AG09319 (cell line): ENCODE measurements around the genes FBXO24, TFR2, GIGYF1, MOGAT3 and CUX1.

DNA sequence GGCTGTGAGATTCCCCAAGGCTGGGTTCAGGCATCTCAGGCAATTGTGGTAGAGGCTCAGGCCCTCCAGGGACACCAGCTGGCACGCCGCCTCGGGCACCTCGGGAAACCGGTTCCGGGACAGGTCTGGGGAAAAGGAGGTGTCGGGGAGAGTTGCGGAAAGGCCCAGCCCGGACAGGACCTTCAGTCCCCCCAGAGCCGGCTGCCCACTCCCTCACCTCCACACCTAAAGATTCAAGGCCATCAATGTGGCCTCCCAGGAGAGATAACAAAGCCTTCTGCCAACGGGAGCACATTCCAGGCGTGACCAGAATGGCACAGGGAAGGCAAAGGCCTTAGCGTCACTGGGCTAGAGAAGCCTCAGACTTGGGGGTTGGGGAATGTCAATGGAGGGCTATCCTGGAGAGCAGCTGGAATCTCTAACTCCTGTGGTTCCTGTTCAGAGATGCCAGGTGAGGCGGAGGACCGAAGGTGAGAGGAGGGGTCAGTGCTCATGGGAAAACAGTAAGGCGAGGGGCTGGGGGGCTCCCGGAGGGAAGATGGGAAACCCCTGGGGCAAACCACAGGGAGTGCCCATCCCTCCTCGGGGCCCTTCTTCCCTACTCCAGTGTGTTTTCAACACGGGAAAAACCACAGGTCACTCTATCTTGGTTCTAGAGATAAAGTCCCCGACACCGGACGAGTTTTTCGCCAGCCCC lies 3.4 kb downstream of the LRCH4 start:
- RRBS, result 91% methylated on average over 4 of the region's 23 CpGs

- RRBS, result 3% methylated on average over 2 of the region's 23 CpGs
Measured at GRCh38 chr7:100586247-100586574, at the start of gene FBXO24. Gene FBXO24, plus strand, starts transcription at chr7:100586328.

DNA sequence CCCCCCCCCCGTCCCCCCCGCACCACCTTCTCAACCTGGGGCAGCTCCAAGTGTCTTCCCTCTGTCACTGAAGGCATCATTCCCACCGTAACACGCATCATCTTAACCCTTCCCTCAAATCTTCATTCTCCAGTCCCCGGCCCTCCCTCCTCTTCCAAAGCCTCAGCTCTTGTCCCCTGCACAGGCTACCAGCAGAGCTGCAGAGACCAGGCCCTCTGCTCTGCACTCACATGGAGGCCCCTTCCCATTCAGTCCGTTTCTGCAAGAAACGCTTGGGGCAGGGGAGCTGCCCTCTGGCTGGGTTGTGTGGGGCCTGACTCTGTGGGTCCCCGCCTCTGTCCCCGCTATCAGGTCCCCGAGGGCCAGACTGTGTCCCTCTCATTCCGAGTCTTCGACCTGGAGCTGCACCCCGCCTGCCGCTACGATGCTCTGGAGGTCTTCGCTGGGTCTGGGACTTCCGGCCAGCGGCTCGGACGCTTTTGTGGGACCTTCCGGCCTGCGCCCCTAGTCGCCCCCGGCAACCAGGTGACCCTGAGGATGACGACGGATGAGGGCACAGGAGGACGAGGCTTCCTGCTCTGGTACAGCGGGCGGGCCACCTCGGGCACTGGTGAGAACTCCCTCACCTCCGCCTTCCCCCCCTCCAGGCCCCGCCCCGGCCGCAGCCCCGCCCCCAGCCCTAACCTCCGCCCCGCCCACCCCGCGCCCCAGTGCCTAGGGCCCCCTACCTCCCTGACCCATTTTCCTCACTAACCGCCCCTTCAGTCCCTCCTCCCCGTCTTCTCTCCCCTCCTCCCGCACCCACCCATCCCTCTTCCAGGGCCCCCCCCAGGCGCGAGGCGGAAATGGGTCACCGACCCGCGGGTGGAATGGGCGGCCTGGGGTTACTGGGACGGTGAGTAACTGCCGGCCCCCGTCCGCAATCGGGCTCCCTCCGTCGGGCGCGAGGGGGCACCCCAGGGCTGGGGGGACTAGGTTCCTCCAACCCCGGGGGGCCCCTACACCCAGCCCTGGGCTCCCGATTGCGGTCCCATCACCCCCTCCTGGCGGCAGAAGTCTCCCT lies 1.8 kb downstream of the PCOLCE start:
- RRBS, result 2% methylated on average over 7 of the region's 62 CpGs

- RRBS, result 3% methylated on average over 2 of the region's 42 CpGs
Measured at GRCh38 chr7:100612679-100613819, 709 bp downstream of the MOSPD3 start.

DNA sequence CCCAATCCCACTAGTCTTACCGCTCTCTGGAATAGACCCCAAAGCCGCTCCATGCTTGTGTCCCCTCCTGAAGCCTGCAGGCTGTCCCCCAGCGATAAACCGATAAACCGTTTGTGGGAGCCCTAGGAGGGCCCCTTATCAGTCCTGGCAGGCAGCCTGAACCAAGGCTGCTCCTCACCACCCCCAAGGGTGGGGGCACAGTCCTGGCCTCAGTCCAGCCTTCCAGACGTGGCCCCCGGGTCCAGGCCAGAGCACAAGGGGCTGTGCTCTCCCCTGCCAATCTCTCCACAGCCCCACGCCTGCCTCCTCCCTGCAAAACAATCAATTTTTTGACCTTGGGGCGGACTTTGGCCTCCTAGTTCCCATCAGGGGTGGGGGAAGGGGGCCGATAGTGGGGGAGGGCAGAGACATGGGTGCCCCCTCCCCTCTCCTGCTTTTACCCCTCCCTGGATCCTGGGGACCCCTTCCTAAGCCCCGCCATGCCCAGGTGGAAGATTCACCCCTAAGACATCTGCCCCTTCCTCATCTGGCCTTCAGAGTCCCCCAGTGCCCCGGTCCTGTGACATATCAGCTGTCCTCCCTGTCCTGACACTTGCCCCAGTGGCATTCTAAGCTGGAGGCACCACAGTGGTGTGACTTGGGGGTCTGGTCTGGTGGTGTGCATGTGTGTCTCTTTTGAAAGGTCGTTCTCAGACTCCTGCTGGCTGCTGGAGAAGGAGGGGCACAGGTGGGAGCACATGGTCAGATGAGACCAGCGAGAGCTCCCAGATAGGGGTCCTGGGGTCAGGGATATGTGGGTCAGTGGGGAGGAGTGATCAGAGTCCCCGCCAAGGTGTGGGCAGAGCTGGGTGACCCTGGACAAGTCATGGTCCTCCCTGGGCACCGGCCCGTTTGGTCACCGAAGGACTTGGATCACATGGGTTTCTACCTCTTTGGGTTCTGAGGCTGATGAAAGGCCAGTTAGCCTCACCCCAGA lies at the start of gene TFR2:
Gene TFR2, minus strand, starts transcription at position 96 of the 976 bp plus-strand sequence.
- RRBS, result no CpG with 5 or more reads among the region's 18 CpGs

GRCh38 chr7:100677681-100678066 lies 4.1 kb downstream of the GNB2 start:
- RRBS, result no CpG with 5 or more reads among the region's 11 CpGs

- RRBS, result 1% methylated on average over 87 of the region's 171 CpGs
Measured at GRCh38 chr7:100693598-100694741, at the start of gene GIGYF1. Gene GIGYF1, minus strand, starts transcription at chr7:100694250.

DNA sequence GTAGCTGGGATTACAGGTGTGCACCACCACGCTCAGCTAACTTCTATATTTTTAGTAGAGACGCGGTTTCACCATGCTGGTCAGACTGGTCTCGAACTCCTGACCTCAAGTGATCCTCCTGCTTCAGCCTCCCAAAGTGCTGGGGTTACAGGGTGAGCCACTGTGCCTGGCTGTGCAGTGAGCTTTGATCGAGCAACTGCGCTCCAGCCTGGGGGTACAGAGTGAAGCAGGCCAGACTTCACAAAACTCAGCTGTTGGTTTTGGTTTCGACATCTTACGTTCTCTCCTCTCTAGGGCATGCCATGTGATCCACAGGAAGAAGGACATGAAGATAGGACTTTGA lies 10.9 kb downstream of the EPHB4 start:
- RRBS, result no CpG with 5 or more reads among the region's 8 CpGs

DNA sequence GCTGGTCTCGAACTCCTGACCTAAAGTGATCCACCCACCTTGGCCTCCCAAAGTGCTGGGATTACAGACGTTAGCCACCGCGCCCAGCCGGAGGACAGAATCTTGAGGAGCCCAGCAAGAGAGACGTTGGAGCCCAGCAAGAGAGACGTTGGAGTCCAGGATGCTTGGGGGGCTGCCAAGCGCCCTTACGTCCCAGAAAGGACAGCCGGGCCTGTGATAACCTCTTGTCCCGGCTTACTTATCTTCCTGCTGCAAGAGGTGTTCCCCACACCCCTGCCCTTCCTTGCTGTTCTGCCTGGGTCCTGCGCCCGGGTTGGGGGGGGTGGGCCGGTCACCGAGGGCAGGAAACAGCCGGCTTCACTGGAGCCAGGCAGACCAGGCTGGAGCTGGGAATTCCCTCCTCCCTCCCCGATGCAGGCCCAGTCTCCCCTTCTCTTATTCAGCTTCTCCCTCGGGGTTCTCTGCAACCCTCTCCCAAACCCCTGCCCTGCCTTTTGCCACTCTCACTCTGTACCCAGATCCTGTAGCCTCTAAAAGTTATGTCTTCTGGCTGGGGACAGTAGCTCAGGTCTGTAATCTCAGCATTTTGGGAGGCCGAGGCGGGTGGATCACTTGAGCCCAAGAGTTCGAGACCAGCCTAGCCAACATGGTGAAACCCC lies 2.0 kb upstream of the EPHB4 start:
- RRBS, result 64% methylated on average over 3 of the region's 21 CpGs

DNA sequence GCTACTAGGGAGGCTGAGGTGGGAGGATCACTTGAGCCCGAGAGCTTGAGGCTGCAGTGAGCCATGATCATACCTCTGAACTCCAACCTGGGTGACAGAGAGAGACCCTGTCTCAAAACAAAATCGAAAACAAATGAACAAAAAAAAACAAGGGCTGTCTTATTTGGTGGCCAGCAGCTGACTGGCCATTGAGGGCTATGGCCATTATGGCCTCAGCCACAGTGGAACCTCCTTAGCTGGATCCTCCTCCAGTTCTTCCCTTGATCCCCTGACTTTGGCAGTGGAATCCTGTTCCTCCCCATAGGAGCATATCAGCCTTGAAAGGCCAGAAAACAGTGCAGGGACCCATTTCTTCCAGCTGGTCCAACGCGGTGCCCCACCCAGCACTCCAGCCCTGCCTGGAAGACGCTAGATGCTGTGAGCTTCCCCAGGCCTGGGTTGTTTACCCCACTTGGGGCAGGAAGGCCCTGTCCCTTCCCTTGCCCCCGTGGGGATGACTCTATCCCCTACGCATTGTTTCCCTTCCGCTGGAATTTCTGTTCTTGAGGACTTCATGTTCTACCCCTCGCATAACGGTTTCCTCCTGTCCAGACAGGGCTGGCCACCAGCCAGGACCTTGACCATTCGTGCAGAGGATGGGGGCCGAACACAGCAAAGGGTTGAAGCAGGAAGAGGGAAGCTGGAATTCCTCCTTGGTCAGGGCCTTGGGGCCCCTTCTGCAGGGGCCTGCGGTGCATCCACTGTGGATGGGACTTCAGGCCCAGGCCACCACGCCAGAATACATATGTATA lies 14.8 kb upstream of the SERPINE1 start:
- RRBS, result no CpG with 5 or more reads among the region's 14 CpGs

GRCh38 chr7:101200786-101201347 lies at the start of gene MOGAT3:
Gene MOGAT3, minus strand, starts transcription at chr7:101201036.
- RRBS, result no CpG with 5 or more reads among the region's 9 CpGs

DNA sequence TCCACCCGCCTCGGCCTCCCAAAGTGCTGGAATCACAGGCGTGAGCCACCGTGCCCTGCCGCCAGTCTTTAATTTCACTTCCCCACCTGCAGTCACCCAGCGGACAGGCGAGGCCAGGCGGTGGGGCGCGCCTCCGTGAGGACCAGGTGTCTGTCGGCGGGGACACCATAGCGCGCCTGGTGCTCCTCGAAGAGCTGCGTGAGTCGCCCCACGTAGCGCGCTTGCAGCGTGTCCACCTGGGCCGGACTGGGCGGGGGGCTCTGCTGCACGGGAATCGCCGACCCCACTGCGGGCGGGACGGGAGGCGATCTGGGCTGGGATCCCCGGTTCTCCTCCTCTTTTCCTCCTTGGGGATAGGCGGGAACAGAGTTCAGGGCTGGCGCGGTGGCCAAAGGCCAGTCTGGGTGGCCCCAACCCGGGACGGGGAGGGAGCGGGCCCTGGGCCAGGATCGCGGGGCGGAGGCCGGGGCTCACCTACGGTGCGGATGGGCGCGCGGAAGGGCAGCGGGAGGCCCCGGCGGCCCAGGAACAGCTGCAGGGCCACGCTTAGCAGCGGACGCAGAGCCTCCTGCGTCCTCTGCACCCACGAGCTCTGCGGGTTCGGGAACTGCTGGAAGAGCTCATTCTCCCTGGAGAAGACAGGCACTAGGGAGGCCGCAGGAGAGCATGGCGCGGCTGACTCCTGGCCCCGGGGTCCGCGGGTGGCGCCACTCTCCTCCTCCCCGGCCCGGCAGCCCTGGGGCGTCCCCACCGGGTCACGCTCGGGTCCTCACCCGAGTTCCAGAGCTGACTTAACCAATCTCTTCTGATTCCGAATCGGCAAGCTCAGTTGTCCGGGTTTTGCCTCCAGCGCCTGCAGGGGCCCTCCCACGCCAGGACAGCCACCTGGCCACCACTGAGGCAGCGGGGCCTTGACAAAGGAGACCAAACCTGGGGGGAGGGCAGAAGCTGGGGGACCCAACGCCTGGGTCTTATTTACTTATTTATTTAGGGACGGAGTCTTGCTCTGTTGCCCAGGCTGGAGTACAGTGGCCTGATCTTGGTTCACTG lies 1.2 kb upstream of the MOGAT3 start:
- RRBS, result 13% methylated on average over 31 of the region's 79 CpGs

GRCh38 chr7:101234672-101235507 lies 2.7 kb downstream of the CLDN15 start:
- RRBS, result no CpG with 5 or more reads among the region's 16 CpGs

- RRBS, result no CpG with 5 or more reads among the region's 20 CpGs
Measured at GRCh38 chr7:101236883-101237531, 595 bp downstream of the CLDN15 start.

DNA sequence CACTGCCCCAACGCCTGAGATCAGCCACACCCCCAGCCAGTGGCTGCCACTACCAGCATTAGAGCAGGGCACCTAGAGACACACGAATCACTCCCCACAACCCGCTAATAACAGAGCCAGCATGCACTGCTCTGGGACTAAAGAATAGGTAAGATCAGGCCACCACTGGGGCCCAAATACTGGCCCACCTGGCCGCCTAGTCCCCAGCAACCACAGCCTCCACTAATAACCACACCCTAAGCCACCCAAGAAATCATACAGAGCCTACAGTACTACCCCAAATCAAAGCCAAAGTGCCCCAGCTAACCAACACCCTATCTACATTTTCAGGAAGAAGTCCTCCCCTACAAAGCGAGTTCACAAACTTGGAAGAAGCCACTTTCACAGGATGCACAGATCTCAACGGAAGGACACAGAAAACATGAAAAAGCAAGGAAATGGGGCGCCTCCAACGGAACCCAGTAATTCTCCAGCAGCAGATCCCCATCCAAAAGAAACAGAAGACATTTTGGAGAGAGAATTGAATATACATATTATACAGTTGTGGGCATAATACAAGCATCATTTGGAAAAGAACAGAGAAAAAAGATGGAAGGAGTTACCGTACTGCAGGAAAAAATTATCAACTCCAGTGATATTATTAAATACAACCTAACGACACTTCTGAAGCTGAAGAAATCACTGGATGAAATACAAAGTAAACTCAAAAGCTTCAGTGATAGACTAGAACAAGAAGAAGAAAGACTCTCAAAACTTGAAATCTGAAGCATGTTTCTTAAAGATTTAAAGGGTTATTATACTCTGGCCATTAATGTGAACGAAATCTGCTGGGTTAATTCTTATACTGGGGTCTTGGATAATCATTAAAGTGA lies 17.7 kb downstream of the IFT22 start:
- RRBS, result no CpG with 5 or more reads among the region's 11 CpGs

GRCh38 chr7:101575044-101575600 lies 54.0 kb downstream of the MYL10 start:
- RRBS, result no CpG with 5 or more reads among the region's 4 CpGs

GRCh38 chr7:101691824-101692310 lies 62.8 kb upstream of the MYL10 start:
- RRBS, result no CpG with 5 or more reads among the region's 10 CpGs

DNA sequence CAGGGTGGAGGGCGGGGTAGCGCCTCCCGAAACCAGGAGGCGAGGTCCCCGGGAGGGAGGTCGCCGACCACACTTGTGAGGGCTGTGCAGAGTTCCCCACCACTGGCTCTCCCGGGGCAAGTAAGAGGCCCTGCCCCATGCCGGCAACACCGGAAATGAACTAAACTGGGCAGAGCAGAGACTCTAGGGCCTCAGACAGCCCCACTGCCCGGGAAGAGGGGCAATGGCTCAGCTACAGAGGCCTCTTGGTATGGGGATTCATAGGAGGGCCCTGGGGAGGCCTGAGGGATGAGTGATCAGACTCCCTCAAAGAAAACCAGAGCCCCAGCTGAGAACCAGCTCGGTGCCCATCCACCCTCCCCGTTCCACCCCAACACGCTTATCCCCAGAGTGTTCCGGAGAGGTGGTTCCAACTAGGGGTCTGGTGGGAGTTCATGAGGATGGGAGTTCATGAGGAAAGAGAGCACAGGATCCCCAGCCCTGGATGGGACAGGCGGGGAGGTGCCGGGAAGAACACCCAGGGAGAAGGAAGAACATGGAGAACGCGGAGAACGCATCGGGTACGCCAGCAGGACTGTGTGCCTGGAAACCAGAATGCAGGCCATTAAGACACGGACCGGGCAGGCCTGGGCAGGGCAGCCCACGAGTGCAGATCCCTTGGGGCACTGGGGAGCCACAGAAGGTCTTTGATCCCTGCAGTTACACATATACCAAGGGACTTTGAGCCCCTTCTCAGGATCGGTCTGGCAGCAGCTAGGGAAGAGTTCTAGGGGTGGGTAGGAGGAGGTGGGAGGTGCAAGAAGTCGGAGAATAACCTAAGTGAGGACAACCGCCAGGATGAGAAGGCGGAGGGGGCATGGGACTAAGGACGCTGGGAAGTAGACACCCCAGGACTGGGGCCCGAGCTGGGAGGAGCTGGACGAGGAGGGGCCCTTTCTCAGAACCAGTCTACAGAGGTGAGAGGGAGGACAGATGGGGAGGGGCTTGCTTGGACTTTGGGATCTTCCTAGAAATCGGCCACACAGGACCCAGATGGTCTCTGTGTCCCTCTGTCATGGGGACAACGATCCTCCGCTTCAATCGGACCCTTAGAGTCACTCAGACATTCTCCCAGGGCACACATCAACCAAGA lies 89.7 kb upstream of the MYL10 start:
- RRBS, result 82% methylated on average over 6 of the region's 36 CpGs

DNA sequence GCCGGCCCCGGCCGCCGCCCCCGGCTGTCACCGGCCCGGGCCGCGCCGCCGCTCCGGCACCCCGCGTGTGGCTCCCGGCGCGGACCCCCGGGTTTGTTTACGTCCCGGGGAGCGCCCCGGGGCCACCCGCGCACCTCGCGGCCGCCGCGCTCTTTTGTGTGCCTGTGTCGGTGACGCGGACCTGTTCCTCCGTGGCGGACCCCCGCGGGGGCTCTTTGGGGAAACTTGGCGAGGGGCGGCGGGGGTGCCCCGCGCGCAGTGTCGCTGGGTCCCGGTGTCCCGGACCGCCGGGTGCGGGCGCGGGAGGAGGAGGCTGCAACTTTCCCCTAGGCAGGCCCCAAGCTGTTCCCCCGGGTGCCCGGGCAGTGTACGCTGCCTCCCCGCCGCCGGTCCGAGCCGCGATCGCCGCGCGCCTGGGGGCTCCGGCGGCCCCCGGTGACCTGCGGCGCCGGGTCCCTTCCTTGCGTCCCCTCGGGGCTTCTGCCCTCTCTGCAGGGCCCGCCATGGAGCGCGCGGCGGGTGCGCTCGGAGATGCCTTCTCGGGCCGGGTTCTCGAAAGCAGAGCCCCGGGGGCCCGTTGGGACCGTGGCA lies 494 bp upstream of the CUX1 start:
- RRBS, result under 1% methylated on average over 24 of the region's 84 CpGs

GRCh38 chr7:101817428-101818340 lies at the start of gene CUX1:
Gene CUX1, plus strand, starts transcription at chr7:101817626.
- RRBS, result 7% methylated on average over 28 of the region's 60 CpGs